Heart right ventricle (tissue), 2 donors: ENCODE measurements around a stretch of chr2.

DNA sequence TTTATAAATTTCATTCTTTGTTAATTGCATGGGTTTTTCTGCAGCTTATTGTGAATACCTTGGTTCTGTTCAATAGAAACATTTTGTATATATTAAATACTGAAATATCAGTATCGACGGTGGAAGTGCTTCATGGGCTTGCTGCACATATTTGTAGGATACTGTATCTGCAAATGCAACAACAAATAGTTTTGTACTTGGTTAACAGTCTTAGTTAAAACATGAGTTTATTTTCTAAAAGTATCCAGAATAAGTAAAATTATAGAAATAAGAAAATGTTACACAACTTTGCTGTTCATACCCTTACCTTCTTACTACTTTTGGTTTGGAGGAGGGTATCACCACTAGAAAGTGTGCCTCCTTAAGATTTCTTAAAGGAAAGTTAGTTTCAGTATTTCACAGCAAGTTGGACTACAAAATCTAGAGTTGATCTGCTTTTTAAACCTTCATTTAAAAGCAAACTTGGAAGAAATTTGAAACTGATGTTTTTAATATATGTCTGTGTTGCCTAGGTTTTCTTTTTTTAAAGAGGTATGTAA, 66.2 kb downstream of the RIF1 start:
- PRO-cap, 2 experiments = no peak in any of the 2 experiments

DNA sequence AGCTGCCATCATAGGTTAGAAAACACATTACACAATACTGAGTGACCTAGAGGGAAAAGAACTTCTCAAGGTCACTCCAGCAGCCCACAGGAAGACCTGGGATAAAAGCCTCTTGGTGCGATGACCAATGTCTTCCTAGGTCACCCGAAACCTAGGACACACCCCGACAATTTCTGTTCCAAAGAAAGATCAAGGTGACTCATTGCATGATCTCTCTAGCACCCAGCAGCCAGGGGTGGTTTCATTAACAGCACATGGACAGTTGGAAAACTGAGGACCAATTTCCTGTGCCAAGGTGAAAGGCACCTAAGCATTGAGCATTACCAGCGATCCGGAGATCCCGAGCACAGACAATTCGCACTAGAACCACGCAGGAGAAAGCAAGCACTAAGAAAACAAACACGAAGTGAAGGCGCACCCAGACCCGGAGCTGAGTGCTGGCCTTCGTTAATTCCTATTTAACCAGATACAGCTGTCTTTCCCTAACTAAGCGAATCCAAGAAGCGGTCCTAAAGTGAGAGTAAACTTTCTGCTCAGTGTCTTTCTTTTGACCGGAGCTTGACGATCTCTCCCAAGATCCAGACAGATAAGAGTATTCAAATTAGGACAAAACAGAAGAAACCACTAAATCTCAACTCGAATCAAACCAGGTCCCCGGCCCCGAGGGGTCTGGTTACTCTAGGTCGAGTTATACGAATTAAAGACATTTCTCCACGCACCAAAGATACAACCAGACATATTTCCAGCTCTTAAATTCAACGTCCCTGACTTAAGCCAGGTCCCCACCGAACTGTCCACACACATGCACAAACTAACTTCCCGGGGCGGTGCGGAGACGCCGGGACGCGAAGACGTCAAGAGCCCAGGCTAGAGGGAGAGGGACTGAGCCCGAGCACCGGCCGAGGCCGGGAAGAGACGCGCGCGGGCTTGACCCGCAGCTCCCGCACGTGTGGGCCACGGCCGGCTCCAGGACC, 1.3 kb downstream of the CACNB4 start:
- PRO-cap, 2 experiments = no peak in any of the 2 experiments

- PRO-cap, 2 experiments = no peak in any of the 2 experiments
Observed at GRCh38 chr2:152443112-152443574, 108.2 kb downstream of the FMNL2 start.

GRCh38 chr2:152492098-152492566, 157.2 kb downstream of the FMNL2 start:
- PRO-cap, 2 experiments = no peak in any of the 2 experiments

DNA sequence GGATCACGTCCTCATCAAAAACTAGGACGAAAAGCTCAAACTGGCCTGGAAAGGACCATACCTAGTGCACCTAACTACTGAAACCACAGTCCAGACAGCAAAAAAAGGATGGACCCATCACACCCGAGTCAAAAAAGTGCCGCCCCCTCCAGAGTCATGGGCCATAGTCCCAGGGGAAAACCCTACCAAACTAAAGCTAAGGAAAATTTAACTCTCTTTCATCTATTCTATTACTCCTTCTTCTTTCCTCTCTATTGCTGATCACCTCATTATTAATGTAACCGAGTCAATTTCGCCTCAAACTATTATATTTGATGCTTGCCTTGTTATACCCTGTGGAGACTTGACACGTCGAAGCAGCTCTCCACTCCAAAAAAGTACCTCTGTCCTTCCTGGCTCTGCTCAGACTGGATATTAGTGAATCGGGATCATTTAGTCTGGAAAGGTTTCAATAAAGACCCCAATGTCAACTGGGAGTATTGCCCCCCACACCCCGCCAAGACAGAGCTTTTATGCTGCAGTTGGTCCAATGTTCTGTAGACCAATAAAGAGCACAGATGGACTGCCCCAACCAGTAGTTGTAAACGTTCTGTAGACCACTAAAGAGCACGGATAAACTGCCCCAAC, 9.9 kb downstream of the PRPF40A start:
- PRO-cap, 2 experiments = no peak in any of the 2 experiments

GRCh38 chr2:152719272-152719485, 759 bp downstream of the ARL6IP6 start:
- PRO-cap, 2 experiments = no peak in any of the 2 experiments

DNA sequence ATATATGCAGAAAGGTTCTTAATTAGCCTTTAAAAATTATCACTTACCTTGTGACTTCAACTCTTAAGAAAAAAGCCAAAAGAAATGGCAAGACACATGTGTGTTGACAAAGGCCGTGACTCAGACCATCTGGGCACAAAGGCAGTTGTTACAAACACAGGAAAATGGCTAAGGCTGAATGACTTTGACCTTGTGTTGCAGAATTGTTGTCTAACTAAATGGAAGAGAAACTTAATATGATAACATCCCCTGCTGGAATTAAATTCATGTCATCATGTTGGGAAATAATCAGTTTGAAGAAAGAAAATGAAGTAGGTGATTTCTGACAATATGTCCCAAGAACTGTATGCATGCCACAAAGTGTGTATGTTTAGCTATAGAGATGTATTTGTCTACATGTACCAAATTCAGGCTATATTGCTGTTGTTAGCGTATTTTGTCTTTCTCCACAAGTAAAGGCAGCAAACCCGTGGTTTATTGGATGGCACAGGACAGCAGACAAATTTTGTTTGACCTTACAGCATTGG, 108.6 kb downstream of the ARL6IP6 start:
- PRO-cap, 2 experiments = no peak in any of the 2 experiments

DNA sequence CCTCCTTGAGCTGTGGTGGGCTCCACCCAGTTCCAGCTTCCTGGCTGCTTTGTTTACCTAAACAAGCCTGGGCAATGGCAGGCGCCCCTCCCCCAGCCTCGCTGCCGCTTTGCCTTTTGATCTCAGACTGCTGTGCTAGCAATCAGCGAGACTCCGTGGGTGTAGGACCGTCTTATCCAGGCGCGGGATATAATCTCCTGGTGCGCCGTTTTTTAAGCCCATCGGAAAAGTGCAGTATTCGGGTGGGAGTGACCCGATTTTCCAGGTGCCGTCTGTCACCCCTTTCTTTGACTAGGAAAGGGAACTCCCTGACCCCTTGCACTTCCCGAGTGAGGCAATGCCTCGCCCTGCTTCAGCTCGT, 773.6 kb downstream of the KCNJ3 start:
- PRO-cap, 2 experiments = no peak in any of the 2 experiments

DNA sequence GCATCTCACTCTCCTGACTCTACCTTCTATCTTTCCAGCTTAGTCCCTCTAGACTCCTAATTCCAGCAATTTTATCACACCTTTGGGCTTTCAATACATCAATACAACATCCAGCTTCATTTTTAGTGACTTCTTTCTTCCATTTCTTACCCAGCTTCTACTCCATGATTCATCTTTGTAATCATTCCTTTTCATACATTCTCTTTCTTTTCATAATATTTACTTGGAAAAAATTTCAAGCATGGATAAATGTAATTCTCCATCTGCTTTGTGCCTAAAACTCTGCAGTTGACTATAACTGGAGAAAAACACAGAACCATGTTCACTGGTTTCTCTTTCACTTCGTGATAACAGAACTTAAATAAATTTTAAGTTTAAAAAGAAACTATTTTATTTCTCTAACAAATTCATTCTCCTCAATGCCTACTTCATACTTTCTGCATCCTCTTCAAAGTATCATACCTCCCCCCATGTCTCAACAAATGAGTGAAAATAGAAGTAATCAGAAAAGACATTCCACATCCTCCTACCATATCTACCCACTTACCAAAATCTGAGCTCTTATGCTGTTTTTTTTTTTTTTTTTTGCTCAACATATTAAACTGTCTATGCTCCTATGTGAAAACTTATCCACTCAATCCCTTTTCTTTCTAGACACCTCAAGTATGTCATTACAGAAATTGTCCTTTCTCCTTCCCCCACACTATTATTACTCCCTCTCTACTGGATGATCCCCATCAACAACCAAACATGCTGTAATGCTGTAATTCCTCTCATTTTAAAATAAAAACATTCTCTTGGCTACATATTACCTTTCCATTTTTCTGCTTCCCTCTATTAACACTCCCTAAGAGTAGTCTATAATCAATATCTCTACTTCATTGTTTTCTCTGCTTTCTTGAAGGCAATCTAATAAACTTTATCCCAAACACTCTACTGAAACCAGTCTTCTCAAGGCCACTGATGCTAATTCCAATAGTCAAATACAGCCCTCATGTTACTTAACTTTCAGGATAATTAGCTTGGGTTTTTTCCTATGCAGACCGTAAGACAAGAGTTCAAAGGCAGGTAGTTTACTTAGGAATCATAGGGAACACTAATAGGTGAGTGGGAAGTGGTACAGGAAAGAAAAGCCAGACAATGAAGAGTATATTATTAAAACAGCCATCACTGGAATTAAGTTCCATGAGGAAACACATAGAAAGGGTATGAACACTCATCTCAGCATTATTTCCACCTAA, 240.7 kb downstream of the NR4A2 start:
- PRO-cap, 2 experiments = no peak in any of the 2 experiments

DNA sequence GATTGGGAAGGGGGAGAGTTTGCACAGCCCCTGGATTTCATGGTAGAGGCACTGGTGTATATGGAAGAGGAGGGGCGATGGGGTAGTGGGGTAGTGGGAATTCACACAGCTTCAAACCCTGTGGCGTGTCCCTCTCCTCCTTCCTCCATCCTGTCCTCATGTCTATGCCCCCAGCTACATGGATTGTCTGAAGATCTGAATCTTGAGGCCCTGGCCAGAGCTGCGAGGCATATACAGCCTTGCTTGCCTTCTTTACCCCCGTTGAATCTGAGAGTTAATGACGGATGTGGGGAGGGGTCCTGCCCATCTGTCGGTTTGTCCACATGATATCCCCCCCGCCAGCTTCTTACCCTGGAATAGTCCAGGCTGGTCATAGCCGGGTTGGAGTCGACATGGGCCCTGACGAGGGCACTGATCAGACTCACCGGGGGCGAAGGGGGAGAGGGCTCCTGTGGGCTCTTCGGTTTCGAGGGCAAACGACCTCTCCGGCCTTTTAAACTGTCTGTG, 5.0 kb downstream of the NR4A2 start:
- PRO-cap, 2 experiments = no peak in any of the 2 experiments

- PRO-cap, 2 experiments = no peak in any of the 2 experiments
Observed at GRCh38 chr2:156329495-156330421, 2.8 kb downstream of the NR4A2 start.

GRCh38 chr2:156340109-156340816, 7.7 kb upstream of the NR4A2 start:
- PRO-cap, 2 experiments = peak in 1 of 2 experiments; most common plus-strand start chr2:156340599 (in 1)

DNA sequence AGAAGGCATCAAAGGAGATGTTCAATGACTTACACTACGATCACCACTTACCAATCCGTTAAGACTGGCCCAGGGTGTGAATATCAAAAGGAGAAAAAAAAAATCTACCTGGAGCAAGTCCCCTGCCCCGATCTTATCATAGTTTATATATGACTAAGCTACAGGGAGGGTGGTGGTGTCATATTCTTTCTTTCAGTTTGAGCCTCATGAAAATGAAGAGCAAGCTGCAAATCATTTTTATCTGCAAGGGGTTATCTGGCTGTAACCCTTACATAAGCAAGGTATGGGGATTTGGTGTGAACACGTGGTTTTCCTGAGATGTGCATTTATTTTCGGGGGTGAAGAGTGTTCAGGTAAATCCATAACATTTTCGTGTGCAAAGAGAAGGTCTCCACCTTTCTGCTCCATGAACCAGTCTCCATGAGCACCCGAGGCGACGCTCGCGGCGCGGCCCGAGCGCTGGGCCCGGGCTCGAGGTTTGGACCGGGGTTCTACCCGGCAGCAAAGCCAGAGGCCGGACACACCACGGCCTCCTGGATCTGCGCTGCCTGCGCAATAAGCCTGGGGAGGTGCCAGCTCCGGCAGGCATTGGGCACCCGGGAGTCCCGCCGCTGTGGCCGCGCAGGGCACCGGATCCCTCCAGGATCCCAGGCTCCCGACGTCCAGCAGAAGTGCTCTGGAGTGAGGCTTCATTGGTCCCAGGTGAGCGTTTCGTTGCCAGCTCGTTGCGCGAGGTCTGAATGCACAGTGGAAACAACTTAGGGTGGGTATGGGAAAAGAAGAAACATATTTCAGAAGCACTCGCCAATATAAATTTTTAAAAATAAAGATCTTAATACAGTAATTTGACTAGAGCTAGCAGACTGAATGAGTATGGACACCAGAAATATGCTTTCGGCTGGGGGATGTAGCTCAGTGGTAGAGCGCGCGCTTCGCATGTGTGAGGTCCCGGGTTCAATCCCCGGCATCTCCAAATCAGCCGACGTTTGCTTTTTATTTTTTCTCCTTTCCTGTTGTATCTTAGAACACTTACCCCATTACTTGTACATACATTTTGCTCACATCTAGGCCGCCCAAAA, 36.0 kb upstream of the GPD2 start:
- PRO-cap, 2 experiments = peak in 1 of 2 experiments; most common plus-strand start position 897 of the sequence (in 1); most common minus-strand start position 503 of the sequence (in 1)

DNA sequence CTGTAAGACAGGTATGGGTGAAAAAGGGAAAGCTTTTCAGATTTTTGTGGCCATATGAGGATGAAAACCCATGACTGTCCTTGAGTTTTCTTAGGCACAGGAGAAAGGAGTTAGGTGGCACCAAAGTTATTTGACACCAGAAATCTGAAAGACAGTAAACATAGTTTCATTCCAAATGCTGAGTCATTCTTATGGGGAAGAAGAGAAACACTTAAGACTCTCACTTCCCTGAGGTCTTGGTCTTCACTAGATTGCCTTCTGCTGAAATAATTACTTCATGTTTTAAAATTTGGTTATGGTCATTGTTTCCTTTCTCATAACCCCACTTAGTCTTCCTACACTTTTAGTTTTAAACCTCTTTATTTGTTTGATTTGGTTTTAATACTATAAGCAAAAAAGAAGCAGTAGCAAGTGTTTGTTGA, 5.1 kb upstream of the GPD2 start:
- PRO-cap, 2 experiments = no peak in any of the 2 experiments

- PRO-cap, 2 experiments = no peak in any of the 2 experiments
Observed at GRCh38 chr2:157414822-157415264, 29.0 kb downstream of the CYTIP start.

DNA sequence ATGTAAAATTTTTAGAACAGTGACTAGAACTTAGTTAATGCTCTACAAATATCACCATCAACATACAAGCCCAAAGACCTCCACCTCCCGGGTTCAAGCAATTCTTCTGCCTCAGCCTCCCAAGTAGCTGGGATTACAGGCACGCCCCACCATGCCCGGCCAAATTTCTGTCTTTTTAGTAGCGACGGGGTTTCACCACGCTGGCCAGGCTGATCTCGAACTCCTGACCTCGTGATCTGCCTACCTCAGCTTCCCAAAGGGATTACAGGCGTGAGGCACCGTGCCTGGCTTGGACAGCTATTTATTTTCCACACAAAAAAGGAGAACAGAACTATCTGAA, 24.9 kb downstream of the CYTIP start:
- PRO-cap, 2 experiments = no peak in any of the 2 experiments

DNA sequence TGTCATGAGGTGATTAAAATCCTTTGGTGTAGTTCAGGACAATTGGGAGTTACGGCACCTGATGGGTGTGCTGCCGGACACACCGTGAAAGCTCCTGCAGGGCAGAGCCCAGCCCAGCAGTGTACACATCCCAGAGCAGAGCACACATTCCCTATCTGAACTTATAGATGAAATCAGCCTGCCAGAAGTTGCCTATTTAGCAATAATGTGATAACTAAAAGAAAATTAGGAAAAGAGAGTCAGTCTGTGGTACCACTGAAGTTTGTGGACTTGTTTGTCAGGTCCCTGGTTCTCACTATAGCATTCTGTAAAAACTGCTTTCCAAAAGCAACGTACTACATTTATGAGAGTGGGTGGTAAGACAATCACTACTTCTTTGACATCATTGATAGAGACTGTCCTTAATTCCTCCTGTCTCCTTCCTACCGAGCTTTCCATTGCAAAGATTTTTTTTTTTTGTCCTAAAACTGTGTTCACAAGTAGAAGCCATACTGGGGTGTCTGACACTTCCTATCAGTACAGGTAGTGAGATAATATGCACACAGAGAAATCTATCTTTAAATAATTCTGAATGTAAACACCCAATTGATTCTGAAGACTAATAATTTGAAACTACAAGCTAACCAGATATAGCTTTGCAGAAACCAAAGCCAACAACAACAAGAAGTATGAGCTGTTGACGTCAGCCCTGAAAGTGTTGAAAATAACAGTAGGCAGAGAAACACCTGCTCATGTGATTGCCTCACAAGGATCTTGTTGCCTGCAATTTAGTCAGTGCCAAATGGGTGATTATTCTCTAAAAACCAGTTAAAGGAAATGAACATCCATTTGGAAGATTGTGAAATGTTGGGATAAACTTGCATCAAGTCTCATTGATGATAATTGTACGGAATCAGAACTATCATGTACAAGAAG, 3.1 kb downstream of the CYTIP start:
- PRO-cap, 2 experiments = no peak in any of the 2 experiments

GRCh38 chr2:157784220-157784942, 91.7 kb downstream of the ACVR1 start:
- PRO-cap, 2 experiments = peak in 2 of 2 experiments; most common plus-strand start chr2:157784599 (in 1); most common minus-strand start chr2:157784561 (in 1)

GRCh38 chr2:157839552-157840115, 36.5 kb downstream of the ACVR1 start:
- PRO-cap, 2 experiments = no peak in any of the 2 experiments

DNA sequence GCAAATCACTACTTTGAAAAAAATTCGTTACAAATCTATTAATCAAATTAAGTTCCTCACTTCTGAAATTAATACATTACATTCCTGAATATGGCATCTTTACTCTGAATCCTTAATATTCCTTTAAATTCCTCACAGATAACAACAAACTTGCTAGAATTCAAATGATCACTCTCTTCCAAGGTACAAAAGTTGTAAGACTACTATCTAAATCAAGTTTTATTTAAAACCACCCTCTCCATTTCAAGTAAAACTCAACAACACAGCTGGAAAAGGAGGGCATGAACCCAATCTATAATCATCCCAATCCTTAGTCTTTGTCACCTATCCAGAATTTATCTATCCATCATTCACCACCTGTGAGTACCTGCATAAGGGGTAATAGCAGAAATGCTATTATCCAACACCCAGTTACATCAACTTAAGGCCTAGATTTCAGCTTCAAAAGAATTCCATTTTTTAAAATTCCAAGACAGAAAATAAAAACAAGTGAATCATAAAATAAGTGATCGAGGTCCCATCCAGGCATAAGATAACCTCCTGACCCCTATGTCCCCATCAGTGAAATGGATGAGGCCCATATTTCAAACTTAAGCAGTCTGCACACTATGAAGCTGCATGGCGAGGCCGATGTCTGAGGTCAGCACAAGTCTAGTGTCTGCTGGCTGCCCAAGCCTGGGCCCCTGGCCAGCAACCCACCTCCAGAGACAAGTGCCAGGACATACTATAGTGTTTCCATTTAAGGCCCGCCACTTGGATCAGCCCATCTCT, 2.1 kb downstream of the ACVR1 start:
- PRO-cap, 2 experiments = no peak in any of the 2 experiments